Karpas-422 (cell line): ENCODE measurements around the gene RCOR1.

DNA sequence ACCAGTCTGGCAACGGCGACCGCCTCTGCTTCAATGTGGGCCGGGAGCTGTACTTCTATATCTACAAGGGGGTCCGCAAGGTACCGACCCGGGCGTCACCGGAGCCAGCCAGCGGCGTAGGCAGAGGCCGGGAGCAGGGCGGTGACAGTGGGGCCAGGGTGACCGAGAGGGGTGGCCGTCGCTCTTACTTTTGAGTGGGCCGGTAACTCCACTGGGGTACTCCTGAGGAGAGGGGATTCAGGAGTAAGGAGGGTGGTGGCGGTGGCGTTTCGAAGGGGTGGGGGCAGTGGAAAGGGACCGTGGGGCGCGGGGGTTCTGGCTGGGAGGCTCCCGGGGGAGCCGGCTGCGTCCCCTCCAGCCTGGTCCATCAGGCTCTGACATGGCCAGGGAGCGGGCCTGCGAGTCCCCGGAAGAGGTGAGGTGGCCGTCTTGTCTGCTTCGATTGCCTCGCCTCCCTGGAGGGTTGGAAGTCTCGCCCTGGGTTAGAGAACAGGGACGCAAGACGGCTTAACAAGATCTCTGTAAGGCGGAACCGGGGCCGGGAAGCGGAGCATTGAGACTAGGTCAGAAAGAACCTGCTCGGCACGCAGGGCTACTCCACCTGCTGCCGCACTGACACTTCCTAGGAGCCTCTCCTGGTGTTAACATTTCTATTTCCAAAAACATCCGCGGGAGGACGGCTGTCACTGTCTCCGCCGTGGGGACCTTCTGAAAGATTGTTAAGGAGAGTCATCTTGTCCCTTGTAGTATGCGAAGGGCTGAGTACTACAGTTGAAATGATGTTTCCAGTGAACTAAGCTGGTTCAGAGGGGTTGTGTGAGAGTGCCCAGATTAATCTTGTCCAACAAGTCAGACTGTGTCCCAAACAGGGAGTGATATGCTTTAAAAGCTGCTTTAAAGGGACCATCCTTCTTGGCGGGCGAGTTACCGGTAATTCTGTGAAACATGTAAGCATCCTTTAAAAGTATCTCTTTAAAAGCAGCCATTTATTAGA, 693 bp downstream of the WDR20 start:
- PRO-cap: no peak
- RAMPAGE, long total RNA: no peak

DNA sequence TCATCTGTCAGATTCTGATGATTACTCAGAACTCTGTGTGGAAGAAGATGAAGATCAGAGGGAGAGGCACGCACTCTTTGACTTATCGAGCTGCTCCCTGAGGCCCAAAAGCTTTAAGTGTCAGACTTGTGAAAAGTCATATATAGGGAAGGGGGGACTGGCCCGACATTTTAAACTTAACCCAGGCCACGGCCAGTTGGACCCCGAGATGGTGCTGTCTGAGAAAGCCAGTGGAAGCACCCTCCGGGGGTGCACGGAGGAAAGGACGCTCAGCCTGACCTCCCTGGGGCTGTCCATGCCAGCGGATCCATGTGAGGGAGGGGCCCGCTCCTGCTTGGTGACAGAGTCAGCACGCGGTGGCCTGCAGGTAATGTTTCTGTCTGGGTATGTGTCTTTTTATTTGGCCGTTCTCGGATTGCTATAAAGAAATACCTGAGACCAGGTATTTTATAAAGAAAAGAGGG, 7.0 kb downstream of the ZNF839 start:
- PRO-cap: no peak
- RAMPAGE, long total RNA: no peak

DNA sequence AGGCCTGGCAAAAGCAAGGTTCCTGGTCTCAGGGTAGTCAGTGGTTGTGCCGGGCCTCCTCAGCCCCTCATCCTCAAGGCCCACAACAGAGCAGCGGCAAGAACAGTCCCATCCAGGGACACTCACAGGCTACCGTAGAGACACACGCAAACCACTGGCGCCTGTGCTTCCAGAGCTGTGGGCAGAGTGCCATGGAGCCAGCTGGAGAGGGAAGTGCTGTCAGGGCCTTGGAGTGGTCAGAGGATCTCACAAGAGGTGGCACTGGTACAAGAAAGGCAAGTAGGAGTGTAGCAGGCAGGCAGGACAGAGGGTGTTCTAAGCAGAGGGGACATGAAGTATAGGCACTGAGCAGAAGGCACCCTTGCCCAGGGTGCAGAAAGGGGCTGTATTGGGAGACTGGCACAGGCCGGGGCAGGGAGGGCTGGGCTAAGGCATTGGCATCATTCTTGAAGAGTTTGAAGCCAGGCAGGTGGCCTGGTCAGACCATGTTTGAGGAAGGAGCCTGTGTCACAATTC, 34.6 kb downstream of the ANKRD9 start:
- PRO-cap: no peak
- RAMPAGE, long total RNA: no peak

DNA sequence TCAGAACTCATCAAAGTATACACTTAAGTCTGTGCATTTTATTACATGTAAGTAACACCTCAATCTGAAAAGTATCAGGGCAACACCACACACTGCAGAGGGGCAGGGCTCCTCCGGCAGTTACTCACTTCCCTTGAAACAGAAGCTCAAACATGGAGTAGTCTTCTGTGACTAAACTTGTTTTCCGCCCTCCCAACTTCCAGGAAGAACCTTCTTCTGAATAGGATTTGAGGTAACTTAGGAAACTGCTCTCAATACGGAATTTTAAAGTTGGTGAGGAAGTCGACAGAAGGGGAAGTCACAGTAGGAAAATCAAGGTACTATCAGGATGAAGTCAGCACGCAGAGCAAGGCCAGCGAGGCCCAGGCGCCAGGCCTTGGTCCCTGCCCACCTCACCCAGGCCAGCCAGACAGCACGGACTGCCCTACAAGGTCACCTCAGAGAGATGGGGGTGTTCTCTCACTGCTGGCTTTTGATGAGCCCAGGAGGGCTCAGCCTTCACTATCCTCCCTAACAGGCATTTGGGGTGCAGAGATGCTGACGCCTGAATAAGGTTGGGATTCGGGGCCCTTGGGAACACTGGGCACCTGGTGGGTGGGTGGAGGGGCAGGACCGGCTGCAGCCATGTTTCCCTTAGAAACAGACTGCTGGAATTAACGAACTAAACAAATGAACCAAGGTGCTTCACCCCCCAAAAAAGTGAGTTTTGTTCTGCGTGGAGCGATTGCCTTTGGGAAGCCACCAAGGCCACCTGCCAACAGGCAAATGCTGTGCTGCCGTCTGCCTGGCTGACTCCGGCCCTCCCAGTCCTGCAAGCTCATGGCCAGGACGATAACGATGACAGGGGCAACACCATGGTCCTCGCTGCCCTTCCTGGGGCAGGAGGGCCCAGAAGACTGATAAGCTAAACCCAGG, 5.7 kb downstream of the ANKRD9 start:
- PRO-cap: no peak
- RAMPAGE, long total RNA: no peak

- PRO-cap: no peak
- RAMPAGE, long total RNA: no peak
Observed at GRCh38 chr14:102527302-102527867, 17.8 kb upstream of the ANKRD9 start.

DNA sequence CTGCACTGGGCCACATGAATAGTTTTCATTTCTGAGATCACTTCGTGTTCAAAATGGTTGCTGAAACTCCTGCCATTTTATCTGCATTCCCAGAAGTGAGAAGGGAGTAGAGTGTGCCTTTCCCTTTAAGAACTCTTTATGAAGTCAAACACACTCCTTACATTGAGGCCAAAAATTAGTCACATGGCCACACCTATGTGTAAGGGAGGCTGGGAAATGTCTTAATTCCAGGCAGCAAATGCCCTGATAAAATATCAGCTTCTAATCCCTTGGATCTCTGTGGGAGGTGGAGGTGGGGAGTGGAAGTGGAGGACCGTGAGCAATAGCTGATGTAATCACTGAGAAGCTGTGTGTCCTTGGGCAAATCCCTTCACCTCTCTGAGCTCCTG, 22.6 kb upstream of the ANKRD9 start:
- PRO-cap: no peak
- RAMPAGE, long total RNA: no peak

DNA sequence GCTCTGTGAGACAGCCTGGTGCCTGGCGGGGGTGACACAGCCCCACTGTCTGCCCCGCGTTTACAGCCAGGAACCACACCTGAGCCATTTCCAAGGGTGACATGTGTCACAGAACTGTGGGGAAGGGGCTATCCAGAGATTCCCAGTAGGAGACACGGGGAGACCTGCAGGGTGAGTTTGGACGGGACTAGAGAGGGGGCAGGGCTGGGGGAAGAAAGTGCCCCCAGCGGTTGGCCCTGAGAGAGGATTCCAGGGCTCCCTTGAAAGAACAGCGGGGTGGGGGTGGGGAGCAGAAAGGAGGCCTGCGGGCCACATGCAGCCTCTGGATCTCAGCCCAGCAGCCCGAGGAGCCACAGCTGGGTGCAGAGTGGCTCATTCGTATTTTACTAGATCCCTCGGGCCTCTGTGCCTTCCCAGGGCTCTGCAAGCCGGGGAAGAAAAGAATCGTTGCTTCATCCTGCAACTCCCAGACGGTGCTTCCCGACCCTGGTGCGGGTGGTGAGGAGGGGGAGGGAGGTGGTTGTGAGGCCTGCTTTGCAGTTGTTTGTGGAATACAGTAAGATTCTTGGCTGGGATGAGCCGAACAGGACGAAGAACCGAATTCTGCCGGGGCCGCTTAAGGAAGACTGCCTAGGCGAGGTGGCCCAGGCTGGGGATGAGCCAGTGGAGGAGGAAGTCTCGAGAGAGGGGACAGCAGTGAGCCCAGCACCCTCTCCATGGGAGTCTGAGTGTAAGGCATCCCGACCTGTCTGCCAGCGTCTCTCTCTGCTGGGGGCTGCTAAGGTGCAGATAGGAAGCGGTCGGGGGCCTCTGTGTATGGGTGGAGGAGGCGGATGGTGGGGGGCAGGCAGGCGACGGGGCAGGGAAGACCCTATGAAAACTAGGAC, 36.1 kb upstream of the ANKRD9 start:
- PRO-cap: no peak
- RAMPAGE, long total RNA: no peak

DNA sequence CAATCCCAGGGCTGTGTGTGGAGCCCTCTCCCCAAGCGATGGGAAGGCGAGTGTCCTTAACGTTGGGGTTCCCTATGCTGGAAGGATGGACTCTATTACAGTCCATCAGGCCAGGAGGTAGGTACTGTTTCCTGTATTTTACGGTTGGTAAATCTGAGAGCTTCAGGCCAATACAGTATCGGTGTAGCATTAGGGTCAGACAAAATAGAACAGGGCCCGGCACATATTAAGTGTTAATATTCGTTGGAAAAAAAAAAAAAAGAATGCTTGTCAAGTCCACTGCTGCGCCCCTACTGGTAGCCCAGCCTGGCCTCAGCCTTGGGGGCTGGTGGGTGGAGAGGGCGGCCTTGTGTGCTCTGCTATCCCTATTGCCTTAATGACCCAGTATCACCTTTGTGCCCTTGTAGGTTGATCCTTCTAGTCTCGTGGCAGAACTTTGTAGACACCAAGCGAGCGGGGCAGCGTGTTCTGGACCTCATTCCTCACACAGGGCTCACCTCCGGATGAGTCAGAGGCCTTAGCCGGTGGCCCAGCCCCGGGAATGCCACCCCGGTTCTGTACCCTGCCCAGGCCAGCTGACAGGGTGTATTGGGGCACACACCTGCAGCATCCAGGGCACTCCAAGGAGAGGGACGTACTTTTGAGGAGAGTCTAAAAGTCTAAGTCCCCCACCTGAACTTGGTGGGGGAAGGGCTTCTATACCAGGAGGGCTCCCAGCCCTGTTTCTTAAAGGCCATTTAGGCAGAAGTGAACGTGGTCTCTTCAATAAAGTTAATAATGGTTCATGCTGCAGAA, 1.8 kb upstream of the RCOR1 start:
- PRO-cap: no peak
- RAMPAGE, long total RNA: no peak

DNA sequence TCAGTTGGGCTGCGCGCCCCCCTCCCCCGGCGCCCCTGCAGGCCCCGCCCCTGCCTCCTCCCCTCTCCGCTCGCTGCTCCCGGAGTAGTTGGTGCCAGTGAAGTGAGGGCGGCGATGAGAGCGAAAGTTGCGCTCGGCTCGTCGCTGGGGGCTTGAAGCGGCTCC, at the start of gene RCOR1:
Gene RCOR1, plus strand, starts transcription at position 91 of the 165 bp plus-strand sequence.
- PRO-cap: bidirectional peak, plus-strand start at position 97 of the sequence, minus-strand start outside the sequence
- RAMPAGE, long total RNA: no peak

- PRO-cap: no peak
- RAMPAGE, long total RNA: no peak
Observed at GRCh38 chr14:102683615-102684487, 91.4 kb downstream of the RCOR1 start.

GRCh38 chr14:102727448-102728016, 49.7 kb upstream of the TRAF3 start:
- PRO-cap: no peak
- RAMPAGE, long total RNA: no peak

- PRO-cap: no peak
- RAMPAGE, long total RNA: no peak
Observed at GRCh38 chr14:102782959-102783392, 5.7 kb downstream of the TRAF3 start.

DNA sequence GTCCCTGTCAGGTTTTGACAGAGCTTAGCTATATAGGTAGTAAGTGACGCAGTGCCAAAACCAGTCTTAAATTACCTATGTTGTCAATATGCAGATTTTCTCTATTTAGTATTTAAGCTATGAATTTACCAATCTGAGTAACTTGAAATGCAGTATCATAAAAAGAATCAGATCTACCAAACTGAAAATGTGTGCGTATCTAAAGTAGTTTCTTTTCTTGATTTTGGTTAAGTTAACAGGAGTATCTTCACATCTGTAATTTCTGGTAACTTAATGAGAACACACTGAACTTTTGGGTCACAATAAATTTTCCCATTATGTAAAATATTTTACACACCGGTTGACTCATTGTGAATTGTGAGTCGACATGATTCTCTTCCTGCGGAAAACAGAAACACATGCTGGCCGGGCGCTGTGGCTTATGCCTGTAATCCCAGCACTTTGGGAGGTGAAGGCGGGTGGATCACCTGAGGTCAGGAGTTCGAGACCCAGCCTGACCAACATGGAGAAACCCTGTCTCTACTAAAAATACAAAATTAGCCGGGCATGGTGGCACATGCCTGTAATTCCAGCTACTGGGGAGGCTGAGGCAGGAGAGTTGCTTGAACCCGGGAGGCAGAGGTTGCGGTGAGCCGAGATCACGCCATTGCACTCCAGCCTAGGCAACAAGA, 45.2 kb downstream of the TRAF3 start:
- PRO-cap: no peak
- RAMPAGE, long total RNA: no peak

GRCh38 chr14:102901675-102902037, 20.8 kb upstream of the AMN start:
- PRO-cap: unidirectional peak, plus-strand start at chr14:102901919; unidirectional peak, plus-strand start at chr14:102901932
- RAMPAGE, long total RNA: no peak

- PRO-cap: no peak
- RAMPAGE, long total RNA: no peak
Observed at GRCh38 chr14:102933285-102934075, 11.0 kb downstream of the AMN start.

DNA sequence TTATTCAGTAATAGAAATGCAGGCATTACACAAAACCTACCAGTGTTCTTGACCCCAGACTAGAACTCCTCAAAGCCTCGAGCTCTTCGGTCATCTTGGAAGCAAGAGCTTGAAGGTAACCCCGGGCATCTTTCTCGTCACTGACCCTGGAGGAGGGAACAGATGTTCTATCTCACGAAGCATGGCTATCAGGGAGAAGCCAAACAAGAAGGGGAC, 43.7 kb downstream of the AMN start:
- PRO-cap: no peak
- RAMPAGE, long total RNA: no peak

DNA sequence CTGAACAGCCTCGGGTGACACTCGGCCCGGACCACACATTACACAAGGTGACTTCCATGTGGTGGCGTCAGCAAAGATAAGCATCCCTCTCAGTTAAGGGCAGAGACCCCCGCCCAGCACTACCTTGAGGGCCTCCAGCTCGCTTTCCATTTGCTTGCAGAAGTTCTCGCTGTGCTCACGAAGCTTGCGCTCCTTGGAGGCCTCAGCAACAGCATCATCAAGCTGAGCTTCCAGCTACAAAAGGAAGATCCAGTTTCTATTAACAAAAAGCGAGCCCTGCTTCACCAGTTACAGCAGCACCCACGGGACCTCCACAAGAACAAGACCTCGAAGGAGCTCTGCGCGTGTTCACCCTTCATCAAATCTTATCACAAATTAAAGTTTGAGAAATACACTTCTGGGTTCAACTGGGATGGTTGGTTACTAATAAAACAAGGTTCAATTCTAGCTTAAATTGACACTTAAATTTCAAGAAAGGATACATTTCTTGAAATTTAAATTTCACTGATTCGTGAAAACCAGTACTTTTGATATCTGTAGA, 47.6 kb downstream of the AMN start:
- PRO-cap: no peak
- RAMPAGE, long total RNA: no peak

GRCh38 chr14:103014414-103015344, 42.7 kb downstream of the CDC42BPB start:
- PRO-cap: no peak
- RAMPAGE, long total RNA: no peak

GRCh38 chr14:103051356-103051782, 6.0 kb downstream of the CDC42BPB start:
- PRO-cap: no peak
- RAMPAGE, long total RNA: no peak

DNA sequence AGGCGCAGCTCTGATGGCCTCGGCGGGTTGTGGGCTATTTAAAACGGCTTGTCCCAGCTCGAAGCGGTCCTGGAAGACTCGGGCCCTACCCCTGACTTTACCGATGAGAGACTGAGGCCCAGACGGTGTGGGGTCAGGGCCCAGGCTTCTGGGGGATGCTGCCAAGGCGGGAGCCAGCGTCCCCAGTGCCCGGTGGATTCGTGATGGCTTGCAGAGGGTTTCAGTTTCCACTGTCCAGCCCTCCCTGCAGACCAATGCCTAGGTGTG, 654 bp upstream of the CDC42BPB start:
- PRO-cap: no peak
- RAMPAGE, long total RNA: no peak